BE2C (cell line): ENCODE measurements around a stretch of chr15.

GRCh38 chr15:62651840-62652202 is 261.5 kb downstream of the TLN2 start:
- RRBS, result no CpG with 5 or more reads among the region's 1 CpG

DNA sequence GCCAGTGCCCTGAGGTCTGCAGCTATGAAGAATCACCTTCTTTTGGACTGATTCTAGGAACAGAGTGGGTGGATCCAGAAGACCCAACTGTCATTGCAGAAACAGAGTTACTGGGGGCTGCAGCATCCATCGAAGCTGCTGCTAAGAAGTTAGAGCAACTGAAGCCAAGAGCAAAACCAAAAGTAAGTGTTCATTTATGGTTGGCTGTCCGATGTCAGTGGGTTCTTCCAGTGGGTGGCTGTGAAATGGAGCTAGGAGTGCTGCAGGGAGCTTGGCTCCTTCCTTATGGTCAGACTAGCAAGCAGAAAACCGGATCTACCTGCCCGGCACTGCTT is 222.2 kb upstream of the TPM1 start:
- RRBS, result no CpG with 5 or more reads among the region's 4 CpGs

- RRBS, result no CpG with 5 or more reads among the region's 10 CpGs
Observed at GRCh38 chr15:62841921-62842651, 200.5 kb upstream of the TPM1 start.

- RRBS, result no CpG with 5 or more reads among the region's 7 CpGs
Observed at GRCh38 chr15:62898881-62899570, 143.5 kb upstream of the TPM1 start.

- RRBS, result no CpG with 5 or more reads among the region's 11 CpGs
Observed at GRCh38 chr15:62940509-62941416, 101.8 kb upstream of the TPM1 start.

GRCh38 chr15:62958389-62958949 is 84.1 kb upstream of the TPM1 start:
- RRBS, result no CpG with 5 or more reads among the region's 6 CpGs

GRCh38 chr15:62961044-62961640 is 81.4 kb upstream of the TPM1 start:
- RRBS, result no CpG with 5 or more reads among the region's 11 CpGs

DNA sequence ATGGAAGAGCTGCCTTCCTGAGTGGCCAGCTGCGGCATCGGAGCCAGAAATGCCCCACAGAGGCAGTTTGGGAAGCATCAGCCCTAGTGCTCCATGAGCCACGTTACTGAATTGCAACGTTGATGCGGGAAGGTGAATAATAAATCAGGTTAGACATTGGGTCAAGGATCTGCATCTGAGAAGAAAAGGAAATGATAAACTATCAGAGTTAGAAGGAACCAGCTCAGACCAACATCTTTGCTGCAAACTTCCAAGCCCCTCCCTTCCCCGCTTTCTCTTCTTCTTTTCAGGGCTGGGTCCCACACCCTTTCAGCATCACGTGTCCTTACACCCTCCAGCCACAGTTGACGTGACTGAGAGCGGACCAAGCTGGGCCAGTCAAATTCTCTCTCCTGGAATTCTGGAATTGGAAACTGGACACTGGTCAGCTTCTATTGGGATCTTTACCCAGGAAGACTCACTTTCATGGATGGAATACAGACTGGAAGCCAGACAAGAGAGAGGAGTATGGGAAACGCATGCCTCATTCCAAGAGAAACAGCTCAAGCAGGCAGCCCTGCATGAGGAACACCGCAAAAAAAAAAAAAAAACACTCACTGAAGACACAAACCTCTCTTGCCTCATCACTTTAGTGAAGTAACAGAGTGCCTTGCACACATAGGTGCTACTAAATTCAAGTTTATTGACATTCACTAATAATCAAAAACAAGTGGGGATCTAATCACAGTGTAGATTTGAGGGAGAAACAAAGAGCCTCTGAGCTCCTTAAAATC is 12.5 kb upstream of the TPM1 start:
- RRBS, result no CpG with 5 or more reads among the region's 11 CpGs

DNA sequence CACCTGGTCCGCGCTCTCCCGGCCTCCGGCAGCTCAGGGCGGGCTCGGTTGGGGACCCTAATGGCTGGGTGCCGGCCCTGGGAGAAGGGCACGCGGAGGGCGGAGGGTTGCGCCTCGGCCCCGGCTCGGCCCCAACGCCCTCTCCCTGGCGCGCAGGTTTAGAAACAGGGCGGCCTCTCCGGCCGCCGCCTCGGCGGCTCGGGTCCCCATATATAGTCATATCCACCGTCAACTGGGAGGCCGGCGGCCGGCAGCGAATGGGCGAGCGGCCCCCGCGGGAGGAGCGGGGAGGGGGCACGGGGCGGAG is 273 bp upstream of the TPM1 start:
- RRBS, result 2% methylated on average over 26 of the region's 36 CpGs

GRCh38 chr15:63050506-63051143 is 8.1 kb downstream of the TPM1 start:
- RRBS, result no CpG with 5 or more reads among the region's 4 CpGs

GRCh38 chr15:63055969-63056408 is 13.4 kb downstream of the TPM1 start:
- RRBS, result no CpG with 5 or more reads among the region's 7 CpGs

GRCh38 chr15:63063952-63064545 is 21.5 kb downstream of the TPM1 start:
- RRBS, result no CpG with 5 or more reads among the region's 11 CpGs

DNA sequence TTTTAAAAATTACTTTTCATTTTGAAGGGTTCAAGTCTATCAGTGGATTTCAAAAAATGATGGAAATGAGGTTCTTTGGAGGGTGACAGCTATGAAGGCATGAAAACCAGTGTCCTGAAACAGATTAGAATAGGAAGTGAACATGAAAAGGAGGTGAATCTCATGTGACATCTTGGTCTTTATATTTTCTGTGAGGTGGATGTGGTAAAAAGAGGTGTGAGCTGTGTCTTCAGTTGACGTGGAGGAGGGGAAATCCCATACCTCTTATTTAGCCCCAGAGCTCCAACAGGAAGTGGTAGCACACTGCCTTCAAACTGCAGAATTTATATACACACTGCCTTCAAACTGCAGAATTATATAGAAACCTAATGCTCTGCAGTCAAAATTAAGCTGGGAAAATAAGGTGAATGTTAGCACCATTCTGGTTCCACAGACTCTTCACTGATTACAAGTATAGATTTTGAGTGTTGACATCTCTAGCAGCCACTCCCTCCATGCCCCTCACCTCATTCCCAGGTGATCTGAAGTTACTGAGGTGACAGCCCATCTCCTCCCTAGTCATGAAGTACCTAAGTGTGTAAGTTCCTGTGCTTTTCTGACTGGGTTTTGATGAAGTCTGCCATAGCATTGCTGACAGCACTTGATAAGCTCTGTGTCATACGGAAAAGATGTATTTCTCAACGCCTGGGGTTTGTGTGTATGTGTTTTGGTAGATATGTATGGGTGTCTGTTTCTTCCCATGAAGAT is 2.6 kb downstream of the RAB8B start:
- RRBS, result no CpG with 5 or more reads among the region's 3 CpGs

DNA sequence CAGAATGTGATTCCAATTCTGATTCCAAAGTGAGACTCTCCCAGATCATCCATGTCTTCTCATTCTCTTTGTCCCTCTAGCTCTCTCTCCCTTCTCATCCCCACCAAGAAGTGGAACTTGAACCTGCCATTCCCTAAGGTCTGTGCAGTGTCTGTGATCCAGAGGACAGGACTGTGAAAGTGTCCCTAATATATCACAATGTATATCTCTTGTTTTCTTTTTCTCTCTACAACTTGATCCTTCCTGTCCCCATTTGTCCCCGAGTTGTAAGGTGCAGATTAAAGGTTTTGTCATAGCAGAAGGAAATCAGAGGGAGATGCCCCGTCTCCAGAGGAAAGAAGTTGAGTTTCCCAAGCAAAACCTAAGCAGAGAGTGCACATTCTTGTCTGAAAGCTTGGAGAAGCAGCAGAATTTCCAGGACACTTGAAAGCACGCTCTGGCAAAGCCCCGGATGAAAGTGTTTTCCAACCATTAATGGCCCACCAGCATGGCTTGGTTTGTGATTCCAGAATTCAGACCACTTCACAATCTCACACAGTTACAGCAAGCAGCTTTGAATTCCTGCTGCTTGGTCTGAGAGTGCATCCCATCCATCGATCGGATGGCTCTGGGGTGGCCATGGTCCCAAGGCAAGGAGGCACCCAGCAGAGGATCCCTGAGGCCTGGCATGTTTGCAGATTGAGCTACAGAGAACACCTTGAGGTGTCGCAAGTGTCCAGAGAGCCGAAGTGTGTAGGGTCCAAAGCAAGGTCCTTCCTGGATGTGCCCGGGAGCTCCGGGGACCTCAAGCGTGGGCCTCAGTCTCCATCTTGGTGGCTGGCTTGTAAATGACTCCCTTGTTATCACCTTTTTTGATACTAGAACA is 48.3 kb downstream of the APH1B start:
- RRBS, result no CpG with 5 or more reads among the region's 11 CpGs

DNA sequence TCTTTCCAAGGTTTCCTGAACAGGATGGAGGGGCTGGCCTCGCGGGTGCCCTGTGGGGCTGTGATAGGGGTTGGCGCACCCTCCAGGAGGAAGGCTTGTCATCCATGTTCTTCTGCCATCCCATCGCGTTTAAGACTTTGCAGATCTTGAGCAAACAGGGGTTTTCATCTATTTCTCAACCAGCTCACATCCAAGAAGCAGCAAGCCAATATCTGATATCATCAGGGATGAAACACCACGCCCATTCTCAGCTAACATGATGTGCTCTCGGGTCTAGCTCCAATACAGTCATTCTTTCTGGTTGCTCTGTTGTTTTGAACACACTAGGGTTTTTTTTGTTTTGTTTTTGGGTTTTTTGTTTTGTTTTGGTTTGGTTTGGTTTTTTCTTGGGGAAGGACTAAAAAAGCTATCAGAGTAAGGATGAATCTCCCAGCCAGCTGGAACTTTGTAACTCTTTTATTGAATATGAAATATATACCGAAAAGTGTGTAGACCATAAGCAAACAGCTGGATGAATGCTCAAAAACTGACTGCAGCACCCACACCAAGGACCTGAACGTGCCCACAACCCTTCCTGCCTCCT is 10.0 kb downstream of the CA12 start:
- RRBS, result no CpG with 5 or more reads among the region's 9 CpGs

GRCh38 chr15:63403496-63403977 is 21.9 kb upstream of the CA12 start:
- RRBS, result no CpG with 5 or more reads among the region's 10 CpGs

- RRBS, result no CpG with 5 or more reads among the region's 4 CpGs
Observed at GRCh38 chr15:63466187-63466698, 38.1 kb upstream of the USP3 start.

DNA sequence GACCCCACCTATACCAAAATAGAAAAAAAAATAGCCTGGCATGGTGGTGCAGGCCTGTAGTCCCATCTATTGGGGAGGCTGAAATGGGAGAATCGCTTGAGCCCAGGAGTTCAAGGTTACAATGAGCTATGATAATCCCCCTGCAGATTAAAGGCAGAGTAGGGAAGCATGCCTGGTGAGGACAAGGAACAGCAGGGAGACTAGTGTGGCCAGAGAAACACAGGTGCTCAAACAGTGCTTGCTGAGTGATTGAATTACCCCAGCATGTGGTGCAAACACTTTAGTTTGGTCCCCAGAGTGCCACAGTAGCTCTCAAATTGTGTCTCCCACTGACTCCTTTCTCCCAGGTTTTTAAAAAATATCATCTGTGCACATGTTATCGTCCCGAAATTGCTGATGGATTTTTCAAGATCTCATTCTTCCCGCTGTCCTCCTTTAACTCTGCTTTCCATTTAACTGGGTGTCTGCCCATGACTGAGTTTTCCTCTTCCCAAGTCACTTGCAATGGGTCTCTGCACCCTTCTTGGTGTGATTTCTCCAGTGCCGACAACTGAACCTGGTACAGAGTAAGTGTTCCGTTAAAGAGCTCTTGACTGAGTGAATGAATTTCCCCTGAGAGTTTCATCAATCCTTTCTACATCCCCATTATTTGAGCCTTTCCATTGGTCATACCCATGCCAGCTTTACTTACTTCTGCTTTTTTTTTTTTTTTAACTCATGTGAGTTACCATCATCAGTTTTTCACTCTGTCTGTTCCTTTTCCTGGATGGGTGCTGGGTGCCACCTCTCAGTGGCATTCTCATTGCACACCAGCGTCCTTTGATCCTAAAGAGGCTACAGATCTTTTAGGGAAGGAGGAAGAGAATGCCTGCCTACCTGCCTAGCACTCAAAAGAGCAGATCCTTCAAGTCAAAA is 13.5 kb upstream of the USP3 start:
- RRBS, result no CpG with 5 or more reads among the region's 7 CpGs

- RRBS, result under 1% methylated on average over 34 of the region's 90 CpGs
Observed at GRCh38 chr15:63504932-63506059, 903 bp downstream of the USP3 start.

- RRBS, result no CpG with 5 or more reads among the region's 2 CpGs
Observed at GRCh38 chr15:63582544-63583071, 14.6 kb upstream of the FBXL22 start.